ENCODE results near the genes NEK10 and AZI2.

DNA sequence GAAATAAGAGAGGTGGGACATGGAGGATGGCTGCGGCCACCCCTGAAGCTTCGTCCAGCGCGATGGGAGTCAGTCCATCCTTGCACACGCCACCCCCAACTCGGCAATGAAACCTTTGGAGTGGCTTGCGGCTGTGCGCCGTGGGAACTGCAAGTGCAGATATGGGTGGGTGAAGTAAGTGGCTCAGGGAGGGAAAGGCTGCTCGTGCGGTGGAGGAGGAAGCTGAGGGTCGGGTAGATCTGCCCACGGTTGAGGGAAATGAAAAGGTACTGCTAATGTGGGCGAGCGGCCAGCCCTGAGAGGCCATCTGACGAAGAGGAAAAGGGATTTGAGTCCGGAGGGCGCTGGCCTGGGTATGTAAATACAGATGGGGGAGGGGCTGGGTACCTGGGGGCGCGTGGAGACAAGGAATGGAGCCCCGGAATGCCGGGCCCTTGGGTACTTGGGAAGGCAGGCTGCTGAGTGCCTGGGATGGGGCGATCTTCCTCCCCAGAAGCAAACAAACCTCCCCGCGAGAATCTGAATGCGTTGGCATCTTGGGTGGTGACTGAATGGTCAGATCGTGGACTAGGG lies 1.2 kb downstream of the LRRC3B start:
- RRBS: 1% methylated on average over 5 of the region's 27 CpGs

DNA sequence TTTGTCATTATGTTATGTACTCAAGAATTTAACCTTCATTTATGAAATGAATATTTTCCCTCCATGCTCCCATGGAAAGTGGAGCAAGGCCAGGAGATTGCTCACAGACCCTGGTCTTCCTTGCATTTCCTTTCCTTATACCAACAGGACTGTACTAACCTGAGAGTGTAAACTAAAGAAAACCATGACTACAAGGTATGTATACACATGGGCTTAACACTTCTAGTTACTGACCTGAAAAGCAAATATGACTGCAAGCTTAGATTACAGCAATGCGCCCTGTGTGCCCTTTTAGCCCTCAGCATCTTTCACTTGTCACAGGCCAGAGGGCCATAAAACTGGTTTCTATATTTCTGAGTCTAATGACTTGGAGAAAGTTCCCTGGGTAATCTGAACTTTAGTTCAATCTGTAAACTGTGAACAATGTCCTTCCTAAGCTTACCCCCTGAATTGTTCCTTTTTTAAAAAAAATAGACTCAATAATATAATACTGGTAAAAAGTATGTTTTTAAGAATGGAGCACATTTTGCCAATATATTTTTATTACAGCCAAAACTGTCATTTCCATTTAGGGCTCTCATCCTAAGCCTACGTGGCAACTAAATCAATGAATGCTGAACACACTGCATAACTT lies 52.0 kb downstream of the NEK10 start:
- RRBS: no CpG with 5 or more reads among the region's 2 CpGs

- RRBS: no CpG with 5 or more reads among the region's 2 CpGs
These were observed 2.9 kb downstream of the NEK10 start for GRCh38 chr3:27366233-27366740.

GRCh38 chr3:27368873-27369842 lies at the start of gene NEK10:
NEK10 (minus strand) TSS chr3:27369383.
- RRBS: 1% methylated on average over 17 of the region's 48 CpGs

DNA sequence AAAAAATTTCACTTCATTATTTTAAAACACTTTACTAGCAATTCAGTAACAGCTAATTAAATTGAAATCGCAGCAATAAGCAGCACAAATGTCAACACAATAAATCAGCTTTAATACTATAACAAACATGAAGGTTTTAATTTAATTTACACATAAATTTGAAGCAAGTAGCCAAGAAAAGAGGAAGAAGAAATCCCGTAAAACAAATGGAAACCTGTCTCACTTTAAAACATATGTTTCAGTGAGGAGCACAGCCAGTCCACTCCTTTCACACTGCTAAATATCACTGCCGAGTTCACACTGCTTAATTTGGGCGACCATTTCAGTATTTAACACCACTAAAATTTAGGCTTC lies 16.8 kb downstream of the SLC4A7 start:
- RRBS: no CpG with 5 or more reads among the region's 4 CpGs

DNA sequence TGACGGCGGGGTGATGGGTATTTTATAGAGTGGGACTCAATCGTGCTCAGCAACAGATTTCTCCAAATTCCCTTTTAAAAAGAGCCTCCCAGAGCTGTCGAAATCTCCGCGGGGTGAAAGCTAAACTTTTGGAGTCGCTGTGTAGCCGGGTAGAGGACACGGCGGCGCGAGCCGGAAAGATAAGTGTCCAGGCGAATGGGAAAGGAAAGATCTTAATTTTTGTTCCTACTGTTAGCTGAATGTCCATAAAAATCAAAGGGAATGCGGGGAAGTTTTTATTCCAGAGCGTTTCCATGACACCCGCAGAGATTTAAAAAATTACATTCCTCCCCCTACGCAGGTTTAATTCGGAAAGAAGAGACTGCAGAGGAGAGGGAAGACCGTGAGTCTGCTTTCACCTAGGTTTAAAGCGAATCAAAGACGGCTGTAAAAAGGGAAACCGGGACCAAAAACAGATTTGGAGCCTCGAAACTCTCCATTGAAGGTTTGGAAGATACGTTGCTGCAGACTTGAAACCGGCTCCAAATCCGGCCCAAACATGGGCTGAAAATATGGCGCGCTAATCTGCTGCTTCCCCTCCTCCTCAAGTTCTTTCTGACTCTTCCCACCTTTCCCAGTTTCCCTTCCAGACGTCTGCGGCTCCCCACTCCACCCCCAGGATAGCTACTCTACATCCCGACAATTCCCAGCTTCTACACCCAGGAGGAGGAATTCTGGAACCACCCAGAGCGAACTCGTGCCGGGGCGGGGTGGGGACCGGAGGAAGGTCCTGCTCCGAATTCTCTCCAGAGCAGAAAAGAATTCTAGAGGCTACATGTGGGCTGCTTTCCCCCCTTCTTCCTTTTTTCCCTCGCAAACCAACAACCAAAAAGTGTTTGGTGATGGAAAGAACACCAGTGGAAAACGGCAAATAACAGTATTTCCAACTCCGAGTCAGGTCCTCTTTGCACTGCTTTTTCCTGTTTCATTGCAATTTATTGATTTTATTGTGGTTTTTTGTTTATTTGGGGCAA lies 8.7 kb downstream of the EOMES start:
- RRBS: 1% methylated on average over 4 of the region's 41 CpGs

DNA sequence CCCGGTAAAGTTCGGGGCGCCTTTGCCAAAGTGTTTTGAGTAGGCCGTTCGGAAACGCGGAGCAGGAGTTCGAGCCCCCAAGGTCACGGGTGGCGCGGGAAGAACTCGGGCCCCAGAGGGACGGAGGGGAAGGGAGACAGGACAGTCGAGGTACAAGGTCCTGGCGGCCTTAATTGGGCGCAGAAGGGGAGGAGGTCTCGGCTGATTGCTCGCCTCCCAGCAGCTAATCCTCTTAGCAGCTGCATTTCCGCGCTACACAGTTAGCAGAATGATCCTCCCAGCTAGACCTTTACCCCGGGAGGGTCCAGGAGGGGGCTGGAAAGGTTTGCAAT lies 7.4 kb downstream of the EOMES start:
- RRBS: no CpG with 5 or more reads among the region's 21 CpGs

DNA sequence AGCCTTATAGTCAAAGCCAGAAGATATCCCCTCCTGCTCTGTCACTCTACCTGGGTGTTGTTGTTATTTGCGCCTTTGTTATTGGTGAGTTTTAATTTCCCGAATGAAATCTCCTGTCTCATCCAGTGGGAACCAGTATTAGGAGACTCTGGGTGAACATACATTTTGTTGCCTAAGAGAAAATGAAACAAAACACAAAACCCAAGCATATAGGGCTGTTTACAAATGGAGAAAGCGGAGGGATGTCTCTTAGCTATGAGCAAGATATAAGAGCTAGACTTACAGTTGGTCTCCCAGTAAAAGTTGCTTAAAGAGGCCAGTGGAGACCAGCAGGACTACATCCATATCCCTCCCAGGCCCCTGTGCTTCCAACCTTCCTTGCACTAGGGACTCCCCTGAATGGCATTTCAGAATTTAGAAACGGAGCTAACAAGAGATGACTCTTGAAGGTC lies 2.8 kb downstream of the EOMES start:
- RRBS: no CpG with 5 or more reads among the region's 4 CpGs

DNA sequence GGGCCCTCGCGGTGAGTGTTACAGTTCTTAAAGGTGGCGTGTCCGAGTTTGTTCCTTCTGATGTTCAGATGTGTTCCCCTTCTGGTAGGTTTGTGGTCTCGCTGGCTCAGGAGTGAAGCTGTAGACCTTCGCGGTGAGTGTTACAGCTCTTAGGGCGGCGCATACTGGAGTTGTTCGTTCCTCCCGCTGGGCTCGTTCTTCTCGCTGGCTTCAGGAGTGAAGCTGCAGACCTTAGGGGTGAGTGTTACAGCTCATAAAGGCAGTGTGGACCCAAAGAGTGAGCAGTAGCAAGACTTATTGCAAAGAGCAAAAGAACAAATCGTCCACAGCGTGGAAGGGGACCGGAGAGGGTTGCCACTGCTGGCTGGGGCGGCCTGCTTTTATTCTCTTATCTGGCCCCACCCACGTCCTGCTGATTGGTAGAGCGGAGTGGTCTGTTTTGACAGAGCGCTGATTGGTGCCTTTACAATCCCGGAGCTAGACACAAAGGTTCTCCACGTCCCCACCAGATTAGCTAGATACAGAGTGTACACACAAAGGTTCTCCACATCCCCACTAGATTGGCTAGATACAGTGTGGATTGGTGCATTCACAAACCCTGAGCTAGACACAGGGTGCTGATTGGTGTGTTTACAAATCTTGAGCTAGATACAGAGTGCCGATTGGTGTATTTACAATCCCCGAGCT lies 41.8 kb upstream of the CMC1 start:
- RRBS: no CpG with 5 or more reads among the region's 24 CpGs

- RRBS: under 1% methylated on average over 29 of the region's 87 CpGs
These were observed at the start of gene AZI2 for GRCh38 chr3:28348336-28349310. AZI2 (minus strand) TSS chr3:28348824.

GRCh38 chr3:28866612-28866977 lies 414.3 kb upstream of the RBMS3 start:
- RRBS: no CpG with 5 or more reads among the region's 4 CpGs

- RRBS: no CpG with 5 or more reads among the region's 4 CpGs
These were observed 4.6 kb downstream of the RBMS3 start for GRCh38 chr3:29285373-29286005.

DNA sequence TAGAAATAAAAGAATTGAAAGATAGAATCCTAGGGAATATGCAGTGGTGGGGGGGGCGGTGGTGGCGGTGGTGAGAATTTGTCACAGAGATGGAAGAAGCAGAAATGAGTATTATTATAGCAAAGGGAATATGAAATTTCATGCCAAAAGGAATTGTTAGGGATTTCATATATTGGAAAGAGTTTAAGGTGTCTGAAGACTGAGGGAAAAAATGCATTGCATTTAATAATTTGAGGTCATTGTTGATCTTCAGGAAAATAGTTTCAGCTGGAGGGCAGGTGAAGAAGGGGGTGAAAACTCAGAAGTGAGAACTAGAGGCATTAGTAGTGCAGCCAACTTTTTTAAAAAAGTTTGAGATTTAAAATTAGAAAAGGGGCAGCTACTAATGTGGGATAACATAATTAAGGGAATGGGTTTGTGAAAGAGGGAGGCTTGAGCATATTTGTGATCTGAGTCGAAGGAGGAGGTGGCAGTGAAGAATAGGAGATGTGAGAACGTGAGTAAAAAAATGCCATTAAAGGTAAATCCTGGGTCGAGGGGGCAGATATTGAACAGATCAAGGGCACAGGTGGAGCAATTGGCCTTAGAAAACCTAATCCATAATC lies 28.8 kb downstream of the RBMS3 start:
- RRBS: no CpG with 5 or more reads among the region's 5 CpGs

DNA sequence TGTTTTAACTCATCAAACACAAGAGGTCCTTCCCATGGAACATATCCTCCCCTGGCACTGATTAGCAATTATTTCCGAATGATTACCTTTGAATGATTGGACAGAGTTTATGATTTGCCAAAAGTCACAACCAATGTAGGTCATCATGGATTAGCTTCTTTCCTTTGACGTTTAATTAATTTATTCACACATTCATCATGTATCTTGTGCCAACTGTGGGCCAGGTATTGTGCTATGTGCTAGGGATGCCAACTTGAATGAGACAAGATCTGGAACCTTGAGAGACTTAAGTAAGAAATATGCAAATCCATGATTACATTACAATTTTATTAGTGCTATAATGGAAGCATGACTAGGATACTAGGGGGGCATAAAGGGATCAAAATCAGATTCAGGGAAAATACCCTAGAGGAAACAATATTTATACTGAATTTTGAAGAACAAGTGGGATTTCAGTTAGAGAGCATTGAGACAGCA lies 37.7 kb downstream of the RBMS3 start:
- RRBS: no CpG with 5 or more reads among the region's 2 CpGs

- RRBS: no CpG with 5 or more reads among the region's 4 CpGs
These were observed 234.8 kb downstream of the RBMS3 start for GRCh38 chr3:29515594-29516172.

- RRBS: no CpG with 5 or more reads among the region's 1 CpG
These were observed 320.4 kb upstream of the TGFBR2 start for GRCh38 chr3:30285831-30286559.

- RRBS: no CpG with 5 or more reads among the region's 1 CpG
These were observed 317.0 kb upstream of the TGFBR2 start for GRCh38 chr3:30289351-30289784.

- RRBS: no CpG with 5 or more reads among the region's 3 CpGs
These were observed 291.8 kb upstream of the TGFBR2 start for GRCh38 chr3:30314667-30314990.

DNA sequence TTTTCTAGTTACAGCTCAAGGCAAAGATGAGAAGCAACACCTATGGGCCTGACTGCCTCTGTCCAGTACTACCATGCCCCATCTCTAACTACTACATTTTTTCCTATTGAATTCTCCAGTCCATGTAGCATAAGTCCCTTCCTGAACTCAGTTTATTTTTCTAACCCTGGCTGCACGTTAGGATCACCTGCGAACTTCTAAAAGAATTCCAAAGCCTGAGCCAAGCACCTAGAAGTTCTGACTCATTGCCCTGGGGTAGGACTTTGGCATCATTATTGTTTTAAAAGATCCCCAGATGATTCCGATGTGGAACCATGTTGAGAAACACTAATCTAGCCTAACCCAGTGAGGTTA lies 19.4 kb downstream of the TGFBR2 start:
- RRBS: no CpG with 5 or more reads among the region's 3 CpGs

DNA sequence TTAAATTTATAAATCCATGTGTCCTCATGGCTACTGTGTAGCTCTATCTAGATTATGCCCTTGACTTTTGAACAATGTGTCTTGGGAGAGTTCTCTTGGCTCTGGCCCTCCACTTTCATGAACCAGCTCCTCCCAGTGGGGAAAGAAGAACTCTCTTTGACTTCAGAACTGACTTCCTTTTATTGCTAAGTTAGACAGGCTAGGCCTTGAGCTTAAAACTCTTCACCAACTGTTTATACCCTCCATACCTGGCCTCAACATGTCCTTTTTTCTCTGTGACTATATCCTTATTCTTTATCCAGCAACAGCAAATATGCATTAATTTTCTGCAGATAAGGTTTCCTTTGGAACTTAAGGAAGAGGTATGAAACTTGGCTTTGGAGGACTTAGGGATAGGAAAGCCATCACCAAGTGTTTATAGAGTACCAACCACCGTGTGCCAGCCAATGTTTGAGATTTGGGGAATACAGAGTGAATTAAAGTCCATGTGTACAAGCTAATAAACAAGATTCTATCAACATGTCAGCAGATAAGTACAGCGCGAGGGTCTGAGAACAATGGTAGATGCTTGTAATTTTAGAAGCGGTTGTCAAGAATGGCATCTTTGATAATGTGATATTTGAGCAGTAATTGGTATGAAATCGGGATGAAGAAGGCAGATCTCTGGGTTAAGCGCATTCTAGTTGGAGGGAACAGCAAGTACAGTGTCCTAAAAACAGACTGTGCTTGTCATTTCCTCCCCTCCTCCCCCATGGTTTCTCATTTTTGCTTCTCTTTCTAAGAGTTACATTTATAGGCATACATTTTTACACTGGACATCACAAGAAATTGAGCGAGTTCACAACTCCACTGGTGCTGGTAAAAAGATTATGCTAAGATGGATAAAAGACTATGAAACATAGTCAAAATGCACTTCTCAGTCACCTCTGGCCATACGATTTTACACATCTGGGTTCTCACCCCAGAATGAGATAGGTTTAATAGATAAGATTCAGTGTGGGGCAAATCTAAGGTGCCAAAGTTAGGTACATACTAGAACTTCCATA lies 23.2 kb downstream of the TGFBR2 start:
- RRBS: no CpG with 5 or more reads among the region's 8 CpGs